Lung (tissue), 4 donors: ENCODE measurements around the gene SLC22A31.

GRCh38 chr16:89199814-89200587 is at the start of gene SLC22A31:
Gene SLC22A31, minus strand, starts transcription at chr16:89200537.
- PRO-cap, result no peak
- RAMPAGE, long total RNA, result no peak
- RRBS, result 14% methylated on average over 5 of the region's 25 CpGs

GRCh38 chr16:89246519-89246735 is 28.9 kb downstream of the ZNF778 start:
- PRO-cap, result no peak
- RAMPAGE, long total RNA, result no peak
- RRBS, result no CpG with 5 or more reads among the region's 5 CpGs

DNA sequence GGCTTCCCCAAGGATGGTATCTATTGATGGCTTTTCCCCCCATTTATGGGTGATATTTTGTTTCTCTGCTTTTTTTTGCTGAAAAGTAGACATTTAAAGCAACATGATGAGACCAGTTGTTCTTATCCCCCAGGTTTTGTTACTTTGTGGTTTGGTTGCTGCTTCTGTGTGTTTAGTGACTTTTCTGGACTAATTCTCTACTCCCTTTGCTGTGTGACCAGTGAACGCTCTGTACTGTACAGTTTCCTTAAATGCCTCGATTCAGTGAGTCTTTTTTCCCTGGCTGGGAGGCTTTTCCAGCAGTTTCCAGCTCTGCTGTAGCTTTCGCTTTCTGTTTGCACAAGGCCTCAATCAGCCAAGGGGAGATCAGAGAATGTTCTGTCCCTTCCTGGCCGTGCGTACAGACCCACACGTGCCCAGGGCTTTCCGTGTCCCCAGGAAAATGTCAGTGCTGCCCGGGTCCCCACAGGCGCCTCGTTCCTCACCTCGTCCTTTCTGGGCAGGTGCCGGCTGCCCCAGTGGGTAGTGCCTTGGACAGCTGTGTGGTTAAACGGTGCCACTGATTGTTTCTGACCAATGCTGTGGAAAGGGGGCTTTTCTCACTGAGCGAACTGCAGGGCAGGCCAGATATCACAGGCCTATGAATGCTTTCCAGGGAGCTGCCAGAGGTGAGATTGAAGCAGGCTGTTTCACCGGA is 44.1 kb downstream of the ZNF778 start:
- PRO-cap, result no peak
- RAMPAGE, long total RNA, result no peak
- RRBS, result 47% methylated on average over 6 of the region's 15 CpGs

- PRO-cap, result no peak
- RAMPAGE, long total RNA, result no peak
- RRBS, result 99% methylated on average over 6 of the region's 50 CpGs
These were observed 63.7 kb downstream of the ZNF778 start for GRCh38 chr16:89281011-89281714.

DNA sequence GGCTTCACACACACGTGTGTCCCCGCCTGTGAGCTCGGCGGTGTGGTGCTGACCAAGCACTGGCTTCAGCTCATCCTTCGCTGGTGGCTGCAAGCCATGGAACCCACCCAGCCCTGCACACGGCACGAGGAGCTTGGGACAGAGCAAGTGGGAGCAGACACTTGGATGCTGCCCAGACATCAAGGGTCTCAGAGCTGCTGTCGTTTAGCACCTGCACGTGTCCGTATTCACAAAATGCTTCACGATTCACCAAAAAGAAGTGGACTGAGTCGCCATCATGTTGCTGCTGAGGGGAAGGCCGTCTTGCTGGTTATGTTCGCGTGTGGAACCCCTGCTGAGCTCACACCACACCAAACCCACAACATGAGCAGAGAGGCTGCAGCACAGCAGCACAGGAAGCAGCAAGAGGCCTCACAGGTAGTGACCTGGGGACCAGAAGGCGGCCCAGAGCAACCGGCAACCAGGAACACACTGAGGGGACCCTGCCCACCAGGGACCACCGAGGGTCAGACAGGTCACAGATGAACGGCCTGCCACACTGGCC is 98.1 kb downstream of the ZNF778 start:
- PRO-cap, result no peak
- RAMPAGE, long total RNA, result no peak
- RRBS, result no CpG with 5 or more reads among the region's 19 CpGs

DNA sequence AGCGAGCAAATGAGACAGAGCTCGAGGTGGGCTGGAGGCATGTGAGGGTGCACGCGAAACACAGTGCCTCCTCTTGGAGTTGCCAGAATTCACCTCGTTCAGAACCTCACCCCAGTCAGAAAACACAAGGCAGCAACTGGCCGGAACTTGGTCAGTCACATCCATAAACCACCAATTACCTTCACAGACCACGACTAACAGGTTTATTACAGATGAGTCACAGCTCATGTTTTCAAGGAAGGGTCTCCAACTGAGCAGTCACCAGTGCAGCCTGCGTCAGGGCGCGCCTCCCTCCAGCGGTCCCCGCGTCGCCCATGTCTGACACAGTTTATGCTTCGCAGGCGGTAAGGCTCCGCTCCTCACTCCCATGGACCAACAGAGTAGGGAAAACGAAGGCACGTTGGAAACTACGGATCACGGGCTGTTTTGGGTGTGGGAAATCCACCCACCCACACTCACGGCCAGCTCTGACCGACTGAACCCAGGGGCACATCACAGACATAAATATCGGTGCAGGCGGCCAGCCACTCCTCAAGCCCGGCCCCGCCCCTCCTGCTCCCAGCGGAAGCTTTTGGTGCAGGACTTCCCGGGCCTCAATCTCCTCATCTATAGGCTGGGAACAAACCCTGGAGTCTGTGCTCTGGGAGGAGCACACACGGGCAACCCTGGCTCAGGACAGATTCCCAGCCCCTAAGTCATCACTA is 126.2 kb downstream of the ZNF778 start:
- PRO-cap, result no peak
- RAMPAGE, long total RNA, result no peak
- RRBS, result 26% methylated on average over 2 of the region's 30 CpGs

GRCh38 chr16:89374222-89374998 is 116.0 kb downstream of the ANKRD11 start:
- PRO-cap, result no peak
- RAMPAGE, long total RNA, result no peak
- RRBS, result no CpG with 5 or more reads among the region's 20 CpGs

GRCh38 chr16:89389476-89390196 is 100.7 kb downstream of the ANKRD11 start:
- PRO-cap, result no peak
- RAMPAGE, long total RNA, result no peak
- RRBS, result no CpG with 5 or more reads among the region's 42 CpGs

- PRO-cap, result no peak
- RAMPAGE, long total RNA, result no peak
- RRBS, result no CpG with 5 or more reads among the region's 7 CpGs
These were observed 89.5 kb downstream of the ANKRD11 start for GRCh38 chr16:89400912-89401151.

DNA sequence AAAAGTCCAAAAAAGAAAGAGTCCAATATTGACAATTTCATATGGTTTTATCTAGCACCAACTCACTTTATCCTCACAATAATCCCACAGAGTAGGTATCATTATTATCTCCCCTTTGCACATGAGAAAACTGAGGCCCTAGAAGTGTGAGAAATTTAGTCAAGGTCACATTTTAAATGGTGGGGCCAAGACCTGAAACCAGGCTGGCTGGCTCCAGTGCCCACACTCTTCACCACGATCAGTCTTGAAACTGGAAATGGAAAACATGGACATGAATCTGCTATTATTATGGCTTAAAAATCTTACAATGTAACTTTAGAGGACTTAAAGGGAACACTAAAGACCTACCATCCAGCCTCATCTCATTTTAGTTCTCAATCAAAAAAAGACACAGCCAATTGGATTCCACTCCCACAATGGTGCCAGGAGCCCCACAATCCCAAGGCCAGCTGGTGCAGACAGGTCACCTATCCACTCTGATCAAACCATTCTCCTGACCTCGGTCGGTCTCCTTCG is 65.2 kb downstream of the ANKRD11 start:
- PRO-cap, result no peak
- RAMPAGE, long total RNA, result no peak
- RRBS, result no CpG with 5 or more reads among the region's 4 CpGs

- PRO-cap, result no peak
- RAMPAGE, long total RNA, result no peak
- RRBS, result no CpG with 5 or more reads among the region's 13 CpGs
These were observed 36.6 kb downstream of the ANKRD11 start for GRCh38 chr16:89453606-89454362.

- PRO-cap, result no peak
- RAMPAGE, long total RNA, result no peak
- RRBS, result no CpG with 5 or more reads among the region's 16 CpGs
These were observed 13.8 kb downstream of the ANKRD11 start for GRCh38 chr16:89476258-89477228.

GRCh38 chr16:89484690-89485297 is 5.6 kb downstream of the ANKRD11 start:
- PRO-cap, result no peak
- RAMPAGE, long total RNA, result no peak
- RRBS, result no CpG with 5 or more reads among the region's 9 CpGs

GRCh38 chr16:89488159-89489039 is 2.0 kb downstream of the ANKRD11 start:
- PRO-cap, result no peak
- RAMPAGE, long total RNA, result no peak
- RRBS, result no CpG with 5 or more reads among the region's 11 CpGs

DNA sequence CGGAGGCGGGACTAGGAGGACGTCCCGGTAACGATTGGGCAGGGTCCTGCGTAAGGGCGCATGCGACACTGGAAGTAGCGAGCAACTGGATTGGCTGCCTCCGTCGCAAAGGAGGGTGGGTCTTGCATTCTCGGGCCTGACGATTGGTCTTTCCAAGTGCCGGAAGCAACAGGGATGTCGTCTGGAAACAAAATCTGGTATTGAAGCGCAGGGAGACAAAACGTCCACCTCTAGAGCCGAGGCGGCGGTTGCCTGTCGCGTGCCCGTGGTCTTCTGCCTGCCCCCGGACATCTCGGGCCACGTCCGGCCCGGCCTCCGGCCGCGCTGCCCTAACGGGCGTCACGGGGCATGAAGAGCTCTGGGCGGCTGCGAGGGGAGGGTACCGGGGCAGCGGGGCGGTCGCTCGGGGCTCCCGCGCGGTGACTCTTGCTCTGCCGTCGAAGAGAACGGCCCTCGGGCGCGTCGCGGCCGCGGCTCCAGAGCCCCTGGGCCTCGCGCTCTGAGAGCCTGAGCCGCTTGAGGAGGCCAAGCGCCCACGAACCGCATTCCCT is 468 bp upstream of the ANKRD11 start:
- PRO-cap, result bidirectional peak, plus-strand start at position 155 of the sequence, minus-strand start outside the sequence; unidirectional peak, plus-strand start at position 218 of the sequence
- RAMPAGE, long total RNA, result no peak
- RRBS, result under 1% methylated on average over 22 of the region's 60 CpGs

DNA sequence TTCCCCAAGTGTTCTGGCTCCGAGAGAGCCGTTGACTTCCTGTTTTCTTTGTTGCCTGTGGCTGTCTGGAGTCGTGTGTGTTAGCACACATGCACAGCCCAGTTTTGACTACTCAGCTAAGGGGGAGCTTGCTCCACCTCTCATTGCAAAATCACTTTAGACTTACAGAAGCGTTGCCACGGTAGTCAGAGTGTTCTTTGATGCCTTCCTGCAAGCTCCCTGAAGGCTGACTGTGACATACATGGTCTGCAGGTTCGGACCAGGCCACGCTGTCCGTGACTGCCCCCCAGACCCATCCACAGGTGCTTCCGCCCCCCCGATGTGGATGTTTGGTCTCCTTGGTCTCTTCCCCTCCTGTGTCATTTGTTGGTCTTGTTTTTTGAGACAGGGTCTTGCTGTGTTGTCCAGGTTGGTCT is 25.9 kb upstream of the RPL13 start:
- PRO-cap, result no peak
- RAMPAGE, long total RNA, result no peak
- RRBS, result no CpG with 5 or more reads among the region's 10 CpGs

GRCh38 chr16:89540747-89541217 is 19.7 kb upstream of the RPL13 start:
- PRO-cap, result no peak
- RAMPAGE, long total RNA, result no peak
- RRBS, result no CpG with 5 or more reads among the region's 19 CpGs

- PRO-cap, result no peak
- RAMPAGE, long total RNA, result no peak
- RRBS, result 4% methylated on average over 2 of the region's 17 CpGs
These were observed 1.0 kb downstream of the RPL13 start for GRCh38 chr16:89561515-89561864.

DNA sequence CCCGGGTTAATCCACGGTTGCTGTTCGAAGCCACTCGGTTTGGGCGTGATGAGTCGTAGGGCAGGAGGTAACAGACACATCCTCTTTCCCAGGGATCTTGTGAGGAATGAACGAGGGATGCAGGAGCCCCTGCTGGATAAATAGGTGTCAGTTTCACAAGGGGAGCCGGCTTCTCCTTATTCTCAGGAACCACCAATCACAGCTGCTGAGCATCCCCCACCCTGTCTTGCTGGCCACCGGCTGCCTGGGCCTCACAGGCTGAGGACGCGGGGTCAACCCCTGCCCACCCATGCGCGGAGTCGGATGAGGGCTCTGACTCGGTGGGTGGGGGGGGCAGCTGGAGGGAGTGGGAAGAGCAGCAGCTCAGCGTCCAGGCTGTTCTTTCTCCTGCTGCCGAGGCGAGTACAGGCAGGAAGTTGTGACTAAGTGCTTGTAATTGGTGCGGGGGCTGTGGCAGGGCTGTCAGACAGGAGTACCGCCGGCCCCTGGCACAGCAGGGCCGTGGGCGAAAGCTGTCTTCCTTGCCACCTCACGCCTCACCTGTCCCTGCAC is 11.2 kb upstream of the DPEP1 start:
- PRO-cap, result no peak
- RAMPAGE, long total RNA, result no peak
- RRBS, result 25% methylated on average over 3 of the region's 24 CpGs

GRCh38 chr16:89620286-89620942 is 7.0 kb downstream of the DPEP1 start:
- PRO-cap, result no peak
- RAMPAGE, long total RNA, result no peak
- RRBS, result 46% methylated on average over 3 of the region's 21 CpGs